Keratinocyte (primary cell): ENCODE results near the genes LMTK2 and SMURF1.

CAGE:
- cytosol, long polyA minus RNA: no peak
- cytosol, long polyA plus RNA: no peak
- long polyA plus RNA: no peak
- nucleus, long polyA minus RNA: no peak
- nucleus, long polyA plus RNA: no peak
Observed at GRCh38 chr7:96264056-96264515, 57.8 kb downstream of the SLC25A13 start.

DNA sequence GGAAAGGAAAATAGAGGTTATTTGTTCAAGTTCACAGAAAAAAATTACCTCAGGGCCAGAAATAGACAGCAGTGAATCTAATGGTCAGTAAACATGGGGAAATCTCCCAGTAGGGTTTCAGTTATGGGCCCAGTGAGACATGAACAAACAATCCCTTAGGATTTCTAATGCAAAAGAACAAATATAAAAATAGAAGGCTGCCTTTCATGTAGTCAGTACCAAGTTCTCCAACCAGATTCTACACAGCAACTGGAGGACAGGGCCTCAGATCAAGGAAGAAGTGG, 85.2 kb upstream of the SEM1 start:
CAGE:
- cytosol, long polyA minus RNA: no peak
- cytosol, long polyA plus RNA: no peak
- long polyA plus RNA: no peak
- nucleus, long polyA minus RNA: no peak
- nucleus, long polyA plus RNA: no peak

GRCh38 chr7:96949713-96950317, 55.5 kb upstream of the DLX6 start:
CAGE:
- cytosol, long polyA minus RNA: no peak
- cytosol, long polyA plus RNA: no peak
- long polyA plus RNA: no peak
- nucleus, long polyA minus RNA: no peak
- nucleus, long polyA plus RNA: no peak

DNA sequence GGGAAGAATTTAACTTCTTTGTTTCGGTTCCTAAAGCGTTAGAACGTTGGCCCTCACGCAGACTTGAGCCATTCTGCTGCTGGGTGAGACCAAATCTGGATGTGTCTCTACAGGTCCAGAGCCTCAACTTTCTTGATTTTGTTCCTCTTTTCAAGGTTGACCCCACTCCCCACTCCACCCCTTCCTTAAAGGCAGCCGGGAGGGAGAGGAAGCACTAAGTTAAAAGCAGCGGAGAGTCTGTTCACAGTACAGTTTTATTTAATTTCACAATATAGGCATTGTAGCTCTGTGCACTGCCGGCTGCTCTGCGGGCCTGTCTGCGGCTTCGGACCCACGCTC, 2.5 kb upstream of the DLX5 start:
CAGE:
- cytosol, long polyA minus RNA: no peak
- cytosol, long polyA plus RNA: no peak
- long polyA plus RNA: no peak
- nucleus, long polyA minus RNA: no peak
- nucleus, long polyA plus RNA: no peak

DNA sequence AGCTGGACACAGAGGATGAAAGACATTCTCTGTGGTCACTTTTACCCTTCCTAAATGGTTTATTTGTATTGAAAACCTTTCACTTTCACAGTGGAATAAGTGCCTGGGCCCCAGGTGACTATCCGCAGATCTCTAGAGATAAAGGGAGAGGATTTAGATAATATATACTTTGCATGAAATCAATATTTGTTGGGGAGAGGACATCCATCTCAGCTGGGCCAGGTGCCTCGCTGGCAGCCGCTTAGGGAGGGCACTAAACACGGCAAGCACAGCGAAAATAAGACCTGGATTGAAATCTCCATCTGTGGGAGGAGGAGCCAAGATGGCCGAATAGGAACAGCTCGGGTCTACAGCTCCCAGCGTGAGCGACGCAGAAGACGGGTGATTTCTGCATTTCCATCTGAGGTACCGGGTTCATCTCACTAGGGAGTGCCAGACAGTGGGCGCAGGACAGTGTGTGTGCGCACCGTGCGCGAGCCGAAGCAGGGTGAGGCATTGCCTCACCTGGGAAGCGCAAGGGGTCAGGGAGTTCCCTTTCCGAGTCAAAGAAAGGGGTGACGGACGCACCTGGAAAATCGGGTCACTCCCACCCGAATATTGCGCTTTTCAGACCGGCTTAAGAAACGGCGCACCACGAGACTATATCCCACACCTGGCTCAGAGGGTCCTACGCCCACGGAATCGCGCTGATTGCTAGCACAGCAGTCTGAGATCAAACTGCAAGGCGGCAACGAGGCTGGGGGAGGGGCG, 118.4 kb upstream of the TAC1 start:
CAGE:
- cytosol, long polyA minus RNA: no peak
- cytosol, long polyA plus RNA: no peak
- long polyA plus RNA: no peak
- nucleus, long polyA minus RNA: no peak
- nucleus, long polyA plus RNA: no peak

GRCh38 chr7:98106612-98107729, at the start of gene LMTK2:
Gene LMTK2 (plus strand): TSS chr7:98106862.
CAGE:
- cytosol, long polyA minus RNA: no peak
- cytosol, long polyA plus RNA: no peak
- long polyA plus RNA: start-site peak on the plus strand at chr7:98106855-98107006, 79 and 52 reads in 2 replicates
- nucleus, long polyA minus RNA: start-site peak on the plus strand at chr7:98106860-98106906, 33 reads
- nucleus, long polyA plus RNA: start-site peak on the plus strand at chr7:98106855-98106893, 109 and 106 reads in 2 replicates

CAGE:
- cytosol, long polyA minus RNA: no peak
- cytosol, long polyA plus RNA: no peak
- long polyA plus RNA: no peak
- nucleus, long polyA minus RNA: no peak
- nucleus, long polyA plus RNA: no peak
Observed at GRCh38 chr7:98296755-98297498, 15.4 kb downstream of the BRI3 start.

CAGE:
- cytosol, long polyA minus RNA: no peak
- cytosol, long polyA plus RNA: no peak
- long polyA plus RNA: no peak
- nucleus, long polyA minus RNA: start-site peak on the plus strand at chr7:98307775-98307806, 5 reads
- nucleus, long polyA plus RNA: no peak
Observed at GRCh38 chr7:98307441-98308314, 26.2 kb downstream of the BRI3 start.

DNA sequence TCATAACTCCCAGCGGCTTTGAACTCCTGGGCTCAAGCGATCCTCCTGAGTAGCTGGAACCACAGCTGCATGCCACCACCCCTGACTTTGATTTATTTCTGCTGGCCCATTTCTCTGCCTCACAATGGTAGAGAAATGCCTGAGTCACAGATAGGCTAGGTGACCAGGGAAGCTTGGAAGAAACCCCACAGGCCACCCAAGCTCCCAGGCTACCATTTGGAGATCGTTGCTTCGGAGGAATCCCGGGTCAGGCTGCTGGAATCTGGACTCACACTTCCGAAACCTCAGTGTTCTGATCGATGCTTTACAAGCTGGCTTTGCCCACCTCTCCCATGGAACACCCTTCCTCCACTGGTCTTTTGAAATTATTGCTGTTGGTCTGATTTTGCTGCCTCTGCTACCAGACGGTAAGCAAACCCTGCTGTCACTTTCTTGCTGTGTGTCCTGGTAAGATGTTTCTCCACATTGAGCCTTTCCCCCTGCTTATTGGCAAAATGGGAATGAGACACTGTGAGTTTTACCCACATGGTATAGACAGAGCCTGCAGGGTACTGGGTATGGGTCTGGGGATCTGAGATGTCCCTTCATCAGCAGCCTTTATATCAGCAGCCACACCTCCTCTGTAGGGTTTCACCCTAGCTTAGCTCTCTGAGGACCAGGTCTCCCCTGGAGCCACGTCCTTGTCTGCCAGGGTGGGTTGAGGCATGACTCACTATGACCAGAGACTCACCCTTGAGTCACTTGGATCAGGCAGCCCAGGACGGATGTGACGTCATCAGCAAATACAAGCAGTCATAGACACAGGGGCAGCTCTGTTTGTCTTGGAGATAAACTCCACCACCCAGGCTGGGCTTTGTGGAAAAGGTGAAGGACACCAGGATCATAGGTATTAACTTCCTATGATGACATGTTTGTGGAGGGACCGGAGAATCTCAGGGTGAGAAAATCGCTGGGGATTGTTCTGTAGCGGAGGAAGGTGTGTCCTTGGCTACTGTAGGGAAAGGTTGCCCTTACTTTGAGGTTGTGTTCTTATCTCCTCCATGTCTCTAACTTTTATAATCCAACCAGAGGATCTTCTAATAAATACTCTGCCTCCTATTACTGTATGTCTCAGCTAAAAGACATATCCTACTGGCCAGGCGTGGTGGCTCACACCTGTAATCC, 17.8 kb upstream of the BAIAP2L1 start:
CAGE:
- cytosol, long polyA minus RNA: no peak
- cytosol, long polyA plus RNA: no peak
- long polyA plus RNA: no peak
- nucleus, long polyA minus RNA: no peak
- nucleus, long polyA plus RNA: no peak

DNA sequence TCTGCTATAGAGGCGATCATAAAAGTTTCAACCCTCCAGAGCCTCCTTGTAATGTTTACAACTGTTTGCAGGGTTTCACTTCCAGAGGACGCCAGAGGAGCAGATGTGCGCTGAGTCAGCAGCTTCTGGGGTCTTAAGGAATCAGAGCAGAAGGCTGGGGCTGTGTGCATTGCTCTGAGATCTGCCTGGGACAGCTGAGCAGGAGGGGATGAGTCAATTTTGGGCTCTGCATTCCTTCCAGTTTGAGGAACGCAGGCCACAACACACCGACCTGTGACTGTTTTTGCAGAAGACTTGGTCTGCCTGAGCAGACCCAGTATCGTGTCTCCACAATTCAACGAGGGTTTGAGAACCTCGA, 98.2 kb downstream of the TMEM130 start:
CAGE:
- cytosol, long polyA minus RNA: no peak
- cytosol, long polyA plus RNA: no peak
- long polyA plus RNA: no peak
- nucleus, long polyA minus RNA: no peak
- nucleus, long polyA plus RNA: no peak

CAGE:
- cytosol, long polyA minus RNA: no peak
- cytosol, long polyA plus RNA: no peak
- long polyA plus RNA: no peak
- nucleus, long polyA minus RNA: no peak
- nucleus, long polyA plus RNA: no peak
Observed at GRCh38 chr7:99030906-99031918, 112.7 kb downstream of the SMURF1 start.

DNA sequence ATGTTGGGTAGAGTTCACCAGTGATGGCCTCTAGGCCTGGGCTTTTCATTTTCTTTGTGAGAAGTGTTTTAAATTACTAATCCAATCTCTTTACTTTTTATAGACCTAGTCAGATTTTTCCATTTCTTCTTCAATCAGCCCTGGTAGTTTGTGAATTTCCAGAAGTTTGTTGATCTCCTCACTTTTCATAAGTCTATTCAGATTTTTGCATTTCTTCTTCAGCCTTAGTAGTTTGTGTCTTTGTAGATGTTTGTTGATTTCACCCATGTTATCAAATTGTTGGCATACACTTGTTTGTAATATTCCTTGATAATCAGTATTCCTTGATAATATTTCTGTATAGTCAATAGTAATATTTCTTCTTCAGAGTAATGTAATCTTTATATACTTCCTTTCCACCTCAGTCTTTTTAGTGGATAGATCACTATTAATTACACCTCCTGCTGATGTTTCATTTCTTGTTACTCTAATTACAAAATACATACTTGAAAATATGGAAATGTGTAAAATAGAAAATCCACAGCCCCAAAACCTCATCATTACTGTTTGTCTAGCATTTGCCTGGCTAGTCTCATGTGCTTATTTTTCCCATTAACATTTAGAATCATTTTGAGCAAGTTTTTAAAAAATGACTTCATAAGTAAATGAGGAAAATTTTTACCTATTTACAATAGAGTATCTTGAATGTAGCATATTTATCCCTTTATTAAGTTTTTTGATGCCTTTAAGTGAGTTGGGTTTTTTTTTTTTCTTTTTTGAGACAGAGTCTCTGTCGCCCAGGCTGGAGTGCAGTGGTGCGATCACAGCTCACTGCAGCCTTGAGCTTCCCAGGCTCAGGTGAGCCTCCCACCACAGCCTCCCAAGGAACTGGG, 79.3 kb downstream of the SMURF1 start:
CAGE:
- cytosol, long polyA minus RNA: no peak
- cytosol, long polyA plus RNA: no peak
- long polyA plus RNA: no peak
- nucleus, long polyA minus RNA: no peak
- nucleus, long polyA plus RNA: no peak

DNA sequence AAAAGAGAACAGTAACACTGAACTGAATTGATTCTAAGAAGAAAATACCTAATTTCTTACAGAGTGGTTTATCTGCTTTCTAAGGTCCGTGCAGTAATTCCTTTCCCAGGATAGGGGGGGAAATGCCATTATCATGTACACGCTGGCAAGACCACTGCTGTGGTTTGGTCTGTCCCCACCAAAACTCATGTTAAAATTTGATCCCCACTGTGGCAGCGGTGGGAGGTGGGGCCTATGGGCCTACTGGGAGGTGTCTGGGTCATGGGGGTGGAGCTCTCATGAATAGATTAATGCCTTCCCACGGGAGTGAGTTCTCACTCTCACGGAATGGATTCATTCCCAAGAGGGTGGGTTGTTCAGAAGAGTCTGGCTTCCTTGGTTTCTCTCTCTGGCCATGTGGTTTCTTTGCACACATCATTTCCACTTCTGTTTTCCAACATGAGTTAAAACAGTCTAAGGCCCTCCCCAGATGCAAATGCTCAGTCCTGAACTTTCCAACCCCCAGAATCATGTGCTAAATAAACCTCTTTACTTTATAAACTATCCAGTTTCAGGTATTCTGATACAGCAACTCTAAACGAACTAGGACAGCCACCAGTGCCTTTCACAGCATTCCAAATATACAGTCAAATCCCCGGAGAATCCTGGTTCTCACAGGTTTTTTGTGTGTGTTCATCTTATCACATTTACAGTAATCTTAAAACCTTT, 44.4 kb downstream of the SMURF1 start:
CAGE:
- cytosol, long polyA minus RNA: no peak
- cytosol, long polyA plus RNA: no peak
- long polyA plus RNA: no peak
- nucleus, long polyA minus RNA: no peak
- nucleus, long polyA plus RNA: no peak

DNA sequence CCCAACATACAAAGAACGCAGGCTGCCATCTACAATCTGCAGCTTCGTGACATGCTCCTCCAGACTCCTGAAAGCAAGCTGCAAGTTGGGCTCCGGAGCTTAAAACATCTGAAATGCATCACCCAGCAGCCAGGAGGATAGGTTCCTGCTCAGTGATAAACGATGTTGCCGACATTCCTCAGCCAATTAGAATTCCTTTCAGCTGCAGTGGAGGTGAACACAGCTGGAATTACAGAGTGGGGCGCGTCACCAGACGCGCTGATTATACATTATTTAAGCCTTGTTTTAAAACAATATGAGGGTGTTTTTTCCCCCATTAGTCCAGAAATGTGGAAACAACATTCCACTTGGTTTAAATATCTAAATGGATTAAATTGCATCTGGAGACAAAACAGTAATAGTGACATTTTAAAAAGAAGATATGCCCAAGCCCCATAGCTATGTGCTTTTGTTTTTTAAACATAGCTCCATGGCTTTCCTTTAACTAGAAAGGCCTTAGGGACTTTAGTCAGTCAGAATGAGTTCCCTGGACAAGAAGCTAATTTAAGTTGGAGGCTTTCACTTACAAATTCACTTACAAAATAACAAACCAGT, 6.3 kb downstream of the SMURF1 start:
CAGE:
- cytosol, long polyA minus RNA: no peak
- cytosol, long polyA plus RNA: no peak
- long polyA plus RNA: no peak
- nucleus, long polyA minus RNA: no peak
- nucleus, long polyA plus RNA: no peak

DNA sequence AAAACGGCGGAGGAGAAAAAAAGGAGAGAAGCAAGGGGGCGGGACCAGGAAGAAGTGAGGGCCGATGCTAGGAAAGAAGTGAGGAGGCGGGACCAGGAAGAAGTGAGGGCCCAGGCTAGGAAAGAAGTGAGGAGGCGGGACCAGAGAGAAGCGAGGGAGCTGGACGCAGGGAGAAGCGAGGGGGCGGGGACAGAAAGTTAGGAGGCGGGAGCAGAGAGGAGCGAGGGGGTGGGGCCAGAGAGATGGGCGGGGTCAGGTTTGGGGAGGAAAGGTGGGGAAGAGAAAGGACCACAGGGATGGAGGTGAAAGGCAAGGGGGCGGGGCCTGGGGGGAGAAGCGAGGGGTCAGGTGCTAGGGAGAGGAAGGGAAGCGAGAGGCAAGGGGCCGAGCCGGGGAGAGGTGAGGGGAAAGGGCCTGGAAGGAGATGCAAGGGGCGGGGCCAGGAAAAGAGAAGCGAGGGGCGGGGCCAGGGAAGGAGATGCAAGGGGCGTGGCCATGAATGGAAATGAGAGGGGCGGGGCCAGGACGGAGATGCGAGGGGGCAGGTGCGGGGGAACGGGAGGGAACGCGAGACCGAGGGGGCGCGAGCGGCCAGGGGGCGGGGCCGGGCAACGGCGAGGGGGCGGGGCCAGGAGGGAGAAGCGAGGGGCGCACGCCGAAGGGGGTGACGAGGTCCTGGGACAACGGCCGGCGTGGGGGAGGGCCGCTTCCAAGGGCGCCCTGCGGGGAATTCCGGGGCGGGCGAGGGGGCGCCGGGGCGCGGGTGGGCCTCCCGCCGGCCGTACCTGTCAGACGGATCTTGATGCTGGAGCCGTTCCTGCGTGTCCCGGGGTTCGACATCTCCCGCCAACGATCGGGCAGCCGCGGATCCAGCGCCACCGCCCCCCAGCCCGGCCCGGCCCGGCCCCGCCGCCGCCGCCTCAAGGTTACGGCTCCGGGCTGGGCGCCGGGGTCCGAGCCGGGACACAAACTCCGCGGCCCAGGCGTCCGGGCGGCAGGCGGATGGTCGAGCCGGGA, 659 bp downstream of the SMURF1 start:
CAGE:
- cytosol, long polyA minus RNA: no peak
- cytosol, long polyA plus RNA: no peak
- long polyA plus RNA: no peak
- nucleus, long polyA minus RNA: no peak
- nucleus, long polyA plus RNA: no peak

DNA sequence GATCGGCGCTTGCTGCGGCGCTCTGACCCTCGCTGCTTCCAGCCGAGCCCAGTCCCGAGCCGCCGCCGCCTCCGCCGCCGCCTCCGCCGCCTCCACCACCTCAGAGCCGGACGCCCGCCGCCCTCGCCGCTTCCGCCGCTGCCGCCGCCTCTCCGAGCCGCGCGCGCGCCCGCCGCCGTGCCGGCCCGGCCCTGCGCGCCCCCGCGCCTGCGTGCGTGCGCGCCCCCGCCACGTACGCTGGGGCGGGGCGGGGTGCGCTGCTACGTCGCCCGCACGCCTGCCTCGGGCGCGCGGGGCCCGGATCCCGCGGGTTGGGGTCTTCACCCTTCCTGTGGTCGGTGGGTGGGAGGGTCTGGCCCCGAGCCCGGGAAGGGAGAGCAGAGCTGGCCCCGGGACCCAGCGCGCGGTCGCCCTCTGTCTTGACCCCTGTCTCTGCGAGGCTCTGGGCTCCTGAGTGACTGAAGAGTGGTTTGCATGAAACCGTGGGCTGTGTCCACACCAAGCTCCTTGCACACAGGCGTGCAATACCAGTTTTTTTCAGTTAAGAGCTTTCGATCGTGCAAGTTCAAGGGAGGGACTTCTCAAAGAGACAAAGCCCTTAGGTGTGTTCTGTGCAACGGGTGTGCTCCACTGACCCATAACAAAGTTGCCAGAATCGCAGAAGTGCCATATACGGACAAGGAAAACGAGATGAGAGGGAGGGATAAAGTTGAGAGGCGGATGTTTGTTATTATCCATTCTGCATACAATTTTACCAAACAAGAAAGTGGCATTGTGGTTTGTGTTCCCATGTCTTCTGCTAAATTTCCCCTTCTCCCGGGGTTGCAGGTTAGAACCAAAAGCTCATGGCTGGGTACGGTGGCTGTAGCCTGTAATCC, at the start of gene SMURF1:
Gene SMURF1, minus strand, starts transcription at position 151 of the 878 bp plus-strand sequence.
CAGE:
- cytosol, long polyA minus RNA: no peak
- cytosol, long polyA plus RNA: no peak
- long polyA plus RNA: no peak
- nucleus, long polyA minus RNA: no peak
- nucleus, long polyA plus RNA: no peak

CAGE:
- cytosol, long polyA minus RNA: no peak
- cytosol, long polyA plus RNA: no peak
- long polyA plus RNA: no peak
- nucleus, long polyA minus RNA: no peak
- nucleus, long polyA plus RNA: no peak
Observed at GRCh38 chr7:99327665-99328119, 2.0 kb downstream of the ARPC1A start.

DNA sequence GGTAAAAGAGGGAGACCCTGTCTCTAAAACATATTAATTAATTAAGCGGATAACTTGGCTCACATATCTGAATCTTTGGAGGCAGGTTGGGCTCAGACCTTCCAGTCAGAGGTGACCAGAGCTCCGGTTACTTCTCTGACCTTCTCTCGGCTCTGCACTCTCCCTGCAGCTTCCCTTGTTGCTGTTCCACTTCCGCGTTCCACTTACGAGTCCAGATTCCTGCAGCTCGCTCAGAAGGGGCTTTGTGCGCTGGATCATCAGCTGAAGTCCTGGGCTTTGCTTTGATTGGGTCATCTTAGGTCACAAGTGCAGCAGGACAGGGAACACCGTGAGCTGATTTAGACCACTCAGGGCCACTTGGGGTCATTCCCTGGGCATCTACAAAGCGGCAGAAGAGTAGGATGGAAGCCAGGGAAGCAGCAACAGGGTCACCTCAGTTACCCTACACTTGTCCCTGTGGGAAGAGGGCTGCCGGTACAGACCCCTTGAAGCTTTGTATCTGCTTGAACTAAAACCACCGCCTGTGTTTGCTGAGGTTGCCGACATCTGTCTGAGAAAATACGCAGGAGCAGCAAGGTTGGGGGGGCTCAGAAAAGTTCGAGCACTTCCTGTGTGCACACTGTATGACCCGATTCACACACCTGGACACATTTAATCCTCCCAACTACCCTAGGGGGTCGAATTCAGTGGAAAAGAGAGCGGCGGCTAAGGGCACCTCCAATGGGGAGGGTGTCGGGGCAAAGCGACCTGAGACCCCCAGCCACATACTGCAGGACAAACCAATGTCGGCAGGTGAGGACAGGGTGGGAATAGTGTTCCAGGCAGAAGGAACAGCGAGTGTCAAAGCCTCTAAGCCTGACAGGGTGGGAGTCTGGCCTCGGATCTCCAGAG, 1.8 kb upstream of the ARPC1B start:
CAGE:
- cytosol, long polyA minus RNA: no peak
- cytosol, long polyA plus RNA: no peak
- long polyA plus RNA: no peak
- nucleus, long polyA minus RNA: no peak
- nucleus, long polyA plus RNA: no peak

CAGE:
- cytosol, long polyA minus RNA: no peak
- cytosol, long polyA plus RNA: no peak
- long polyA plus RNA: no peak
- nucleus, long polyA minus RNA: no peak
- nucleus, long polyA plus RNA: no peak
Observed at GRCh38 chr7:99379010-99379747, 4.6 kb downstream of the ARPC1B start.

DNA sequence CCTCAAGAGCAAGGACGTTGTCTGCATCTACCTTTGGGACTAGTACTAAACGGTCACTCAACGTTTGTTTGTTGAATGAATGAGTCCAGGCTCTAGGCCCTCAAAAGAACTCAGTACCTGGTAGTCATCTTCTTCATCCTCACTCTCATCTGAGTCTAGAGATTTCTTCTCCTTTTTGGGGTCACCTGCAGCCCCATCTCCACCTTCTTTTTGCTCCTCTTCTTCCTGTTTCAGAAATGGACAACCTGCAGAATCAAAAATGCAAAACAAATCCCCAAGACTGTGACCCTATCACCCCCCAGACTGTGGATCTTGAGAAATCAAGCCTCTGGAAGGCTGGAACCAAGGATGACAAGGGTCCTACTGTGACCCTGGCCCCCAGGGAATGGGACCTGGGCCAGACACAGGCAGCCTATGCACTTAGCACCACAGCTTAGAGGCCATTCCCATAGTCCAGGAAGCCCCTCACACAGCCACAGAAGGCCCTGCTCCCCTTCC, 5.1 kb downstream of the PDAP1 start:
CAGE:
- cytosol, long polyA minus RNA: no peak
- cytosol, long polyA plus RNA: no peak
- long polyA plus RNA: no peak
- nucleus, long polyA minus RNA: no peak
- nucleus, long polyA plus RNA: no peak